Omental fat pad (tissue), 4 donors: ENCODE results near the genes H3C3 and H2AC6.

DNA sequence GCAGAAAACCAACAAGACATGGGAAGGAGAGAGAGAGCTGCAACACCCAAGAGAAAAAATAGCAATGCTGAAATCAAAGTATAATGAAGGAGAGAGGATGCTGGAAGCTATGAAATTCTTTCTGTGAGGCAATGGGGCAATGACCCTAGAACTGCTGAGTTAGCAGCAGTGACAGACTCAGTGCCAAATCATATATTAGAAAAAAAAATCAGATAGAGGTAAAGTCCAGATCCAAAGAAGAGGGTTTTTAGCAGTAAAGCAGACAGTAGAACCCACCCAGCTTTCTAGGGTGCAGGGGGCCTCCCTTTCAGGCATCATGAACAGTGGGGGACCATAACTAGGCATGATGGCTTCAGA is 27.0 kb downstream of the SLC17A2 start:
- PRO-cap: no peak
- RAMPAGE, long total RNA, 4 experiments: no peak in any of the 4 experiments

GRCh38 chr6:25993101-25993323 is 24.6 kb downstream of the H1-1 start:
- PRO-cap: no peak
- RAMPAGE, long total RNA, 4 experiments: no peak in any of the 4 experiments

DNA sequence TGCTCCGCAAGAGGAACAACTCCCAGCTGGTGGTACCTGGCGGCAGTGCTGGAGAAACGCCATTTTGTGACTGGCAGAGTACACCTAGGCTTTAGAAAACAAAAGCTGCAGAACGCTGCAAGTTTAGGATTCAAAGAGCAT is 737 bp upstream of the H3C1 start:
- PRO-cap: no peak
- RAMPAGE, long total RNA, 4 experiments: no peak in any of the 4 experiments

DNA sequence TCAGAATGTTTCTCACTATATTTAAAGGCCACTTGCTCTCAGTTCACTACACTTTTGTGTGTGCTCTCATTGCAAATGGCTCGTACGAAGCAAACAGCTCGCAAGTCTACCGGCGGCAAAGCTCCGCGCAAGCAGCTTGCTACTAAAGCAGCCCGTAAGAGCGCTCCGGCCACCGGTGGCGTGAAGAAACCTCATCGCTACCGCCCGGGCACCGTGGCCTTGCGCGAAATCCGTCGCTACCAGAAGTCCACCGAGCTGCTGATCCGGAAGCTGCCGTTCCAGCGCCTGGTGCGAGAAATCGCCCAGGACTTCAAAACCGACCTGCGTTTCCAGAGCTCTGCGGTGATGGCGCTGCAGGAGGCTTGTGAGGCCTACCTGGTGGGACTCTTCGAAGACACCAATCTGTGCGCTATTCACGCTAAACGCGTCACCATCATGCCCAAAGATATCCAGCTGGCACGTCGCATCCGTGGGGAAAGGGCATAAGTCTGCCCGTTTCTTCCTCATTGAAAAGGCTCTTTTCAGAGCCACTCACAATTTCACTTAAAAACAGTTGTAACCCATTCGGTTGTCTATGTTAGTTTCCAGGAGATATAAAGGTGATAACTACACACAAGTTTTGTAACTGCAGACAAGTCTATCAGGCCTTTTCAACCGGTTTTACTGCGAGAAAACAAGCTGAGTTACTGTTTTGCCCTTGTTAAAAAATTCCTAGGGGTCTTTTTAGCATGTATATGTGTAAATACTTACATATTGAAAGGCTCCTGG is at the start of gene H3C3:
TSS of gene H3C3 (plus strand) at position 49 of the 768 bp plus-strand sequence.
- PRO-cap: no peak
- RAMPAGE, long total RNA, 4 experiments: start-site peak on the plus strand in 1 of 4 experiments, centred at position 51 of the sequence, 354 reads per replicate

DNA sequence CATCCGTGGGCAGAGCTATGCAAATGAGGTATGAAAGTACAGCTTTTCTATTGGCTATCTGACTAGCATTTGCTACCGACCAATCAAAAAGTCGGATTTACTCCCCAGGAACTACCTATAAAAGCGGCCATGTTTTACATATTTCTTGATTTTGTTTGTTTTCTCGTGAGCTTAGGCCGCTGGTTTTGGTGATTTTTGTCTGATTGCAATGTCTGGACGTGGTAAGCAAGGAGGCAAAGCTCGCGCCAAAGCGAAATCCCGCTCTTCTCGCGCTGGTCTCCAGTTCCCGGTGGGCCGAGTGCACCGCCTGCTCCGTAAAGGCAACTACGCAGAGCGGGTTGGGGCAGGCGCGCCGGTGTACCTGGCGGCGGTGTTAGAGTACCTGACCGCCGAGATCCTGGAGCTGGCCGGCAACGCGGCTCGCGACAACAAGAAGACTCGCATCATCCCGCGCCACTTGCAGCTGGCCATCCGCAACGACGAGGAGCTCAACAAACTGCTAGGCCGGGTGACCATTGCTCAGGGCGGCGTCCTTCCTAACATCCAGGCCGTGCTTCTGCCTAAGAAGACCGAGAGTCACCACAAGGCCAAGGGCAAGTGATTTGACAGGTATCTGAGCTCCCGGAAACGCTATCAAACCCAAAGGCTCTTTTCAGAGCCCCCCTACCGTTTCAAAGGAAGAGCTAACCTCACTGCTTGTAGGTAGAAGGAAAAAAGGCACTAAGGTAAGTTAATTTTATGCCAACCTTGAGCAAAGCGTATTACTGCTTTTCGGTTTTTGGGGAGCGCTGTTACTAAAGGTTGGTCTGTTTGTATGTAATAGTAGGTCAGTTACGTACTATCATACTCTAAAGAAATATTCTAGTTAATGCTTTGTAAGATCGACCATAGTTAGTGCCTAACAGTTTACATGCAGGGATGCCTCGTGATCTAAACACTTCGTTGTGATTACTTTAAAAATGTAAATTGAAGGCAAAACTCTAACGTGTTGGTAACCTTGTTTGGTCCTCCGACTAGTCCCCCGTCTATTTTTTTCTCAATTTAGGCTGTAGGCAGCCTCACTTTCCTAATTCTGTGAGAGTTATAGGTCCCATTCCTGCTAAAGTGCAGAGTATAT is at the start of gene H2AC6:
TSS of gene H2AC6 (plus strand) at position 148 of the 1,117 bp plus-strand sequence.
- PRO-cap: bidirectional peak, plus-strand start at position 148 of the sequence, minus-strand start outside the sequence; unidirectional peak, plus-strand start at position 331 of the sequence
- RAMPAGE, long total RNA, 4 experiments: start-site peak on the plus strand in 1 of 4 experiments, centred at position 146 of the sequence, 419 reads per replicate

DNA sequence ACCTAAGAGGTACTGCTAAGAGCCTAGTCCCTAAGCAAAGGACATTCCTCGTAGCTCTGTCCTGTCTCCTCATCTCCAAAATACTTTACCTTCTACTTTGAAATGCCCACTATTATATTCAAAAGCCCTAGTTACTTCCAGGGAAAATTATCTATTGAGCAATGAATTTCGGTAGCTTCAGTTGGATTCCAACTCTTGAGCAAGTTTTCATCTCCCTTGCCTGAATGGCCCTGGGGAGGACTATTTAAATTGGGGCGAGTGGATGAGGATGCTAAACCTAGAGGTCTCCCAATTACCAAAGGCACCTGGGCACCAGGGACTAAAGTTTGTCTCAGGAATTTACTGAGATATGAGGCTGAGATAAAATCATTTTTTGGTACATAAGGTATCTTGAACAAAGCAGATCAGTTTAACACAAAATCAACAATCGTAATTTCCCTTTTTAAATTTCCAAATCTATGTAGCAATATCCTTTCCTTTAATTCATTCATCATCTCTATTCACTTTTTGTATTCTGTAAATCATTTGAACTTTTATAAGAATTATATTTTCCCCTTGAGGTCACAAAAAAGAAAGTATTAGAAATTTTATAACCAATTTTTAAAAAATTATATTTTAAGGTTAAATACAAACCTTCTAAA is 4.5 kb downstream of the H2AC6 start:
- PRO-cap: no peak
- RAMPAGE, long total RNA, 4 experiments: no peak in any of the 4 experiments

DNA sequence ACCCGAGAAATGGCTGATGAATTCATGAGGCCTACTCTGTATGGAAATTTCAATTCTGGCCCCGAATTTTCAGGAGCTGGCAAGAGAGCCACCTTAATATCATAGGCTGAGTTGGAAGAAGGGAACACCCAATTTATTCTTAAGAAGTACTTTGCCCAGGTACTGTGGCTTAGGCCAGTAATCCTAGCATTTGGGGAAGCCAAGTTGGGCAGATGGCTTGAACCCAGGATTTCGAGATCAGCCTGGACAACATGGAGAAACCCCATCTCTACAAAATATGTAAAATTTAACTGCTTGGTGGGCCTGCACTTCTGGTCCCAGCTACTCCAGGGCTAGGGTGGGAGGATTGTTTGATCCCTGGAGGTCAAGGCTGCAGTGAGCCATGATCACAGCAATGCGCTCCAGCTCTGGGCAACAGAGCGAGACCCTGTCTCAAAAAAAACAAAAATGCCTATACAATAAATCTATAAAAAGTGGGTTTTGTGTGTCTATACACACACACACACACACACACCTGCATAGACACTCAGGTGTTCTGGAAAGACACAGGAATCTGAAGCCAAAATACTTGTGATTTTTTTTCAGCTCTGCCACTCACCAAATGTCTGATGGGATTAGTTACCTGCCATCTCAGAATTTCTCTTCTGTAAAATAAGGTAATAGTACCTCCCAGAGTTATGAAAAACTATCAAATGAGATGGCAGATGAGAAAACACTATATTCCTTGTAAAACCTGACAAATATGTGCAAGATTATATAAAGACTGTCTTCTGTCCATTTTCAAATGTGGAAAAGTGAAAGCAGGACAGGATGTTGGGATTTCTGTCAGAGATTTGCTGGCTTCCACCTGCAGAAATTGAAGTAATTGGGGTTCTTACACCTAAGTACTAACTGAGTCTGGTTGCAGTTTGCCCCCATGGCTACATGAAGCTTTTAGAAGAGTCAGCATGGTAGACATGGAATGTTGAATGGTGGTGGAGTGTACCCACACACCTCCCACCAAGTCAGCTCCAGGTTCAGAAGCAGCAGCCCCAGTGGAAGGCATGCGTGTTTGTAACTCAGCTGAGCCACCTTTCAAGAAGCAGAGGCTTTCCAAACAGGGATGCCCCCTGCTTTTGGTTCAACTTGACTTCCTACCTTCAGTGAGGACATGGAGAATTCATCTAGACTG is 15.8 kb downstream of the H2AC6 start:
- PRO-cap: no peak
- RAMPAGE, long total RNA, 4 experiments: no peak in any of the 4 experiments

DNA sequence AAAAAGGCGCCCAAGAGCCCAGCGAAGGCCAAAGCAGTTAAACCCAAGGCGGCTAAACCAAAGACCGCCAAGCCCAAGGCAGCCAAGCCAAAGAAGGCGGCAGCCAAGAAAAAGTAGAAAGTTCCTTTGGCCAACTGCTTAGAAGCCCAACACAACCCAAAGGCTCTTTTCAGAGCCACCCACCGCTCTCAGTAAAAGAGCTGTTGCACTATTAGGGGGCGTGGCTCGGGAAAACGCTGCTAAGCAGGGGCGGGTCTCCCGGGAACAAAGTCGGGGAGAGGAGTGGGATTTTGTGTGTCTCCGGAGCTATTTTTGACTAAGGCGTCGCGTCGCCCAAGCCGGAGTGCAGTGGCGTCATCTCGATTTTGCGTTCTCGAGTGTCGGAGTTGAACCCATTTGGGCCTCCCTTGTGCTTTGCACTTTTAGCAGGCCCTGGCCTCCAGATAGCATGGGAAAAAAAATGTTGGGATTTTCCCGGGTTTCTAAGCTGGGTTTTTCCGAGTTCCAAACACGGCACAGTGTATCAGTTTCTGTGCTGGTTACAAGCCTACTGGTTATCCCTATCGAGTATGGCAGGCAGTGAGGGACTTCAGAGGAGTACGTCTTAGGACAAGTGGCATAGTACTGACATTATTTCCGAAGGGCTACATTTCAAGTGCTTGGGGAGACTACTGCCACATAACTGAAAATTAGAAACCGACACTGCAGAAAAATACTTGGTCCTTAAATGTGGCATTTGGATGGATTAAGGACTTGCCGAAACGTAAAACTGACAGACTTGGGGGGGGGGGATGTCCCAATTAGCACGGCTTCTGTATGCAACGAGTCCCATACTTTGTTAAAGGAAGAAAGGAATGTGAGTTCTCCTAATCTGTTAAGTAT is 747 bp upstream of the H2BC5 start:
- PRO-cap: no peak
- RAMPAGE, long total RNA, 4 experiments: no peak in any of the 4 experiments

GRCh38 chr6:26158596-26159249 is 801 bp downstream of the H2BC5 start:
- PRO-cap: no peak
- RAMPAGE, long total RNA, 4 experiments: no peak in any of the 4 experiments

DNA sequence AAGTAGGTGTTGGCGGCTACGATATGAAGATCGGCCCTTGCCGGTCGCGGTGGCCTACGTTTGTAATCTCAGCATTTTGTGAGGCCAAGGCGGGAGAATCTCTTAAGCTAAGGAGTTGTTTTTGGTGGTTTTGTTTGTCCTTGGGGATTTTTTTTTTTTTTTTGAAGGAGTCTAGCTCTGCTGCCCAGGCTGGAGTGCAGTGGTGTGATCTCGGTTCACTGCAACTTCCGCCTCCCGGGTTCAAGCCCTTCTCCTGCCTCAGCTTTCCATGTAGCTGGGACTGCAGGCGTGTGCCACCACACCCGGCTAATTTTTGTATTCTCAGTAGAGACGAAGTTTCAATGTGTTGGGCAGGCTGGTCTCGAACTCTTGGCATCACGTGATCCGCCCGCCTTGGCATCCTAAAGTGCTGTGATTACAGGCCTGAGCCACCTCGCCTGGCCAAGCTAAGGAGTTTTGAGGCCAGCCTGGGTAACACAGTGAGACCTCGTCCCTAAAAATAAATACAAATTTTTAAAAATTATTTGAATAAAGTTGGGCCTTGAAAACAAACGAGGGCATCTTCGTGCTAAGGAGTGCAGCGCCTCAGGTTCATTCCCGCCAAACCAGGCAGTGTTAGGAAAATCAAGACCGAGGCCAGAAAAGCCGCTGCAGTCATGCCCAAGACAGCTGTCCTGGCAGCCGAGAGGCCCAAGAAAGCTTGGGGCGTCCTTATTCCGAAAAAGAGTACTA is 1.2 kb downstream of the H3C4 start:
- PRO-cap: no peak
- RAMPAGE, long total RNA, 4 experiments: no peak in any of the 4 experiments

DNA sequence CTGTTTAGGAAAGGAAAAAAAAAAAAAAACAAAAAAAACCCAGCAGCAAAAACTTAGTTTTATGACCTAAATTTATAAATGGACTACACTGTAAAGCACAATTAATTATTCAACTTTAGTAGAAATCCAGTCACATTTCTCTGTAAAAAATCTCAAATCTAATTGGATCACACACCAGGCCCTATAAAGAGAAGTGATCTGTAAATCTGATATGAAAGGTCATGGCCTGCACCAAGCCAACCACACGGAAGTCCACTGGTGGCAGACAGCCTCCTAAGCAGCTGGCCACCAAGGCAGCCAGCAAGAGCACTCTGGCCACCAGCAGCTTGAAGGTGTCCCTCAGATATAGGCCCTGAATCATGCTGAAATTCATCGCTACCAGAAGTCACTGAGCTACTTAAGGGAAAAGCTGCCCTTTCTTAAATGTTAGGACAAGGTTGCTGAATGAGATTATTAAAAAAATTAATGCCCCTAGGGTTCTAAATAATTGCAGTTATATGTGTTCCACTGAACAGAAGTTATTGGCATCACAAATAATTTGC is 2.2 kb downstream of the H2AC8 start:
- PRO-cap: no peak
- RAMPAGE, long total RNA, 4 experiments: no peak in any of the 4 experiments

- PRO-cap: no peak
- RAMPAGE, long total RNA, 4 experiments: no peak in any of the 4 experiments
Observed at GRCh38 chr6:26268806-26269521, 2.2 kb downstream of the H3C8 start.

DNA sequence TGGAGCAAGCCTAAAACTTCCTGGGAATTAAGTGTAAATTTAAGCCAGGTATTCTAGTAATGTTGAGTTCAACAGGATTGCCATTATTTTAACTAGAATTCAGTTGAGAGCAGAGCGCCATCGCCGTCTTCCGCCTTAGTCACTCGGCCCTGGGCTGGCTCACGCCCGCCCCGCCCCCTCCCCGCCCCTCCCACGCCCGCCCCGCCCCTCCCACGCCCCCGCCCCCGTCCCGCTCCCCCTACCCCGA is 17.6 kb upstream of the HMGN4 start:
- PRO-cap: bidirectional peak, plus-strand start outside the sequence, minus-strand start at position 129 of the sequence
- RAMPAGE, long total RNA, 4 experiments: no peak in any of the 4 experiments

DNA sequence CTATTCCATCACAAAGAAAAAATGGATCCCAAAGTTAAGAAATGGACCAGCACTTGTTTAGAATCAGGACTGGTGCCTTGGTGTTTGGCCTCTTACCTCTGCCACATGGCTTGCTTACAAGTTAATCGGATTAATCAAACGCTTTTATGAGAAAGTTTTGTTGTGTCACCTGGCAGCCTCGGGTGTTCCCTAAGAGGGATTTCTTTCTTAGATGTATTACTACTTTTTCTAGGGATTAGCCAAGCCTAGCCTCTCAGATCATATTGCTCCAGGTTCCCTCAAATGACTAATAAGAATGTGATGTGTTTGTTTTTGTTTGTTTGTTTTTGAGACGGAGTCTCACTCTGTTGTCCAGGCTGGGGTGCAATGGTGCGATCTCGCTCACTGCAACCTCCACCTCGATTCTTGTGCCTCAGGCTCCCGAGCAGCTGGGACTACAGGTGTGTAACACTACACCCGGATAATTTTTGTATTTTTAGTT is 847 bp downstream of the HMGN4 start:
- PRO-cap: no peak
- RAMPAGE, long total RNA, 4 experiments: no peak in any of the 4 experiments

DNA sequence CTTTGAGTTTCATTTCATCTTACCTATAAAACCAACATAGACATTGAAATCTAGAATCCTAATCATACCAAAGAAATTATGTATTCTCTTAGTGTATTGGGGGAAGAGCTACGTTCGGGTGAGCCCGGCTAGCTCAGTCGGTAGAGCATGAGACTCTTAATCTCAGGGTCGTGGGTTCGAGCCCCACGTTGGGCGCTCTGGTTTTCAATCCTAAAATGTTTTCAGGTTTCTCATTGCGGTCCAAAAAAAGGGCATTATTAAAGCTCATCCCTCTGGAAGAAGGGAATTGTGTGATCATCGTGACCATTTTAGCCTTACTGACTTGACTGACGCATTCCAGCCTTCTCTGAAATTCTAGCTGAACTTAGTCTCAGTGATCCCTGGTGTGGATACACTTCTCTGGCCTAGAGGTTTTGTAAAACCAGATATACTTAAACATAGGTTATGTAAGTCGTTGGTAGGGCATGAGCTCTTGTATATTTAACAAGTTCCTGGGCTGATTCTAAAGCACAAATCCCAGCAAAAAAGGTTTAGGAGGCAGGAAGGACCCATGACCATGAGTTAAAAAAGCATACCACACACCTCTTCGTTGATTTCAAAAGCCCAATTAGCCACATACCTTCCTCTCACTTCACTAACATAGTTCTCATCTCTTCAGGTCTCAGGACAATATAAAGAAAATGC is 18.4 kb downstream of the HMGN4 start:
- PRO-cap: no peak
- RAMPAGE, long total RNA, 4 experiments: start-site peak on the plus strand in 2 of 4 experiments, centred at positions 120 to 121 of the sequence, 7 to 67 reads per replicate

DNA sequence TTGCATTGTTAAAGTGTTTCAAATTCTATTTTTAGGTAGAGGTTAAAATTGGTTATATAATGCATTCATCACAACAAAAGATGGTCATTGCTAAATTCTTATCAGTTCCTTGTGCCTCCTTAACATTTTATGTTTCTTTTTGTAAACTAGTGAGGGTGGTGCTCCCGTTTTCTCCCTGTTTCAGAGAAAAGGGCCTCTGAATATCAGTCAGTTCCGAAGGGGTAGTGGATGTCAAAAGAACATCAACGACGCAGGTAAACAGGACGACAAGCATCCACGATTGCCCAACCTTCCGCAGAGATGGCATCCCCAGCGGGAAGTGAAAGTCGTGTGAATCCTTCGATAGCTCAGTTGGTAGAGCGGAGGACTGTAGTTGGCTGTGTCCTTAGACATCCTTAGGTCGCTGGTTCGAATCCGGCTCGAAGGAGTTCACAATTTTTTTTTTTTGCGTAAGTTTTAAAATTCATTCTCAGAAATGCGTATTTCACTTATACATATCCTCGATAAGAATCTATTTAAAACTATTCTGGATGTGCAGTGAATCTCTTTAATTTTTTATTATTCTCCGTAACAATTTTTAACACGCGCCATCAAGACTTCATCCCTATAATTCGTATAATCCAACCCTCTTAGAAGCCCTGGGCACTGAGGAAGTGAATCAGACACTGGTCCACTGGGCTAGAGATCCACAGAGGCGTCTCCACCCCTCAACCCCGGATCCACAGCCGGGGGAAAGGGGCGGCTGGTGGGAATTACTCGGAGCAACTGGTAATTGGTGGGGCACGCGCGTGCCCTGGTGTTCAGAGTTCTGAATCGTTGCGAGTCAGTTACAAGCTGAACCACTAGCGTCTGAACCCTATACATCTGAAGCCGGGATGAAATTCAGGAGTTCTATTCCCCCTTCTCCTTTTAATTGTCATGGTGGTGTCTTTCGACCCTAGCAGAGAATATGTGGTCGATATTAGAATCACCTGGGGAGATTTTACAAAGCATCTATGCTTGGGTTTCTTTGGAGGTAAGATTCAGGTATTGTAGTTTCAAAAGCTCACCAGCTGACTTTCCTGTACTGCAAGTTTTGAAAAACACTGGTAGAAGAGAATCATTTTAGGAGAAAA is 27.9 kb upstream of the ABT1 start:
- PRO-cap: no peak
- RAMPAGE, long total RNA, 4 experiments: no peak in any of the 4 experiments

DNA sequence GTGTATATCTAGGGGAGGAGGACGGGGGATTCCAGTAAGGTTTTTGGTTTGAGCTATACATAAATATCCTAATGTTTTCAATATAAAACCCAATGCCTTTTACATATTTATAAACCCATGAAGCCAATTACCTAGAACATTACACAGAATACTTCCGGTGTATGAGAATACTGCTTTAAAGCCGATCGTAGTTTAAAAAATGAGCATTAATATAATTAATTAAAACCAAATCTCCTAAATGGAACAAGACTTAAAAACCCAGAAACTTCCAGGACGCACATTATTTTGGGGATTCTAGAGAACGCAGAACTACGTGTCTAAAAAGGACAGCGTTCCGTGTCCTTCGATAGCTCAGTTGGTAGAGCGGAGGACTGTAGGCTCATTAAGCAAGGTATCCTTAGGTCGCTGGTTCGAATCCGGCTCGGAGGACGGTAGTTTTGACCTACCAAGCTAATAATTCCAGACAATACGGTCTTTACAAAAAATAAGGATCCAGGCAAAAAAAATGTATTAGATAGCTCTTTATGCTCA is 19.9 kb upstream of the ABT1 start:
- PRO-cap: no peak
- RAMPAGE, long total RNA, 4 experiments: no peak in any of the 4 experiments

- PRO-cap: no peak
- RAMPAGE, long total RNA, 4 experiments: no peak in any of the 4 experiments
Observed at GRCh38 chr6:26743039-26743375, 83.5 kb upstream of the ZNF322 start.

- PRO-cap: no peak
- RAMPAGE, long total RNA, 4 experiments: no peak in any of the 4 experiments
Observed at GRCh38 chr6:27114973-27115533, 17.5 kb downstream of the H2BC11 start.

DNA sequence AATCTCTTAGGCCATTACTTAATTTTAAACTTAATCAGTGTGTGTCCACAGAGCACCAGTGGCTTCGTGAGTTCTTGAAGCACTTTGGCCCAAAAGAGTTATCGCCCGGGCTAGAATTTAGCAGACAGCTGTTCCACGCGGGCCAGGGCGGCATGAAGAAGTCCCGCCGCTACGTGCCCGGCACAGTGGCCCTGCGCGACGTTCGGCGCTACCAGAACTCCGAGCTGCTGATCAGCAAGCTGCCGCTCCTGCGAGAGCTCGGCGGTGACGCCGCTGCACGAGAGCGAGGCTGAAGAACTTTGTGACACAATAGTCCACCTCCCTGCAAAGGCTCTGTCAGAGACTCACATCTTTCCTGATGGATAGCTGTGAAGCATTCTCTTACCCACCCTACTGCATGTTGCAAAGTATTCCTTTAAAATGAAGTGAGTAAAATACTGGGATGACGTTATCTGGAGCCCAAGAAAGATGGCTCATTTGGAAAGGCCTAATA is 919 bp downstream of the H2AC11 start:
- PRO-cap: no peak
- RAMPAGE, long total RNA, 4 experiments: no peak in any of the 4 experiments